Sternocleidomastoid (tissue), 1 donor: ENCODE results near the gene SP7.

- PRO-cap: no peak
These were observed 3.2 kb downstream of the KRT8 start for GRCh38 chr12:52901374-52902323.

DNA sequence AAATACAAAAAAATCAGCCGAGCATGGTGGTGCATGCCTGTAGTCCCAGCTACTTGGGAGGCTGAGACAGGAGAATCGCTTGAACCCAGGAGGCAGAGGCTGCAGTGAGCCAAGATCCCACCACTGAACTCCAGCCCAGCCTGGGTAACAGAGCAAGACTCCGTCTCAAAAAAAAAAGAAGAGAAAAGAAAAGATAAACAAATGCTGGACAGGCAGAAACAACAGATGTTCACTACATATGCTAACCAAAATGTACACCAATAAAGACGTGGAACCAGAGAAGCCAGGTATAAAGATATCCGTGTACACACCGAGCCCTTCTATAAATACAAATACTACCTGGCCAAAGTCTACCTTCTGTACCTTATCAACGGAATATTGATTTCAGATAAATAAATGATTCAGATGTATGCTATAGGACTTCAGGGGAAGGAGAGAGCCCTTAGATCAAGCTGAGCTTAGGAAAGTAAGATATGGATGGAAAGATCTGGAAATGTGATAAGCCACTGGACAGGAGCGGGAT lies 10.7 kb upstream of the KRT8 start:
- PRO-cap: no peak

DNA sequence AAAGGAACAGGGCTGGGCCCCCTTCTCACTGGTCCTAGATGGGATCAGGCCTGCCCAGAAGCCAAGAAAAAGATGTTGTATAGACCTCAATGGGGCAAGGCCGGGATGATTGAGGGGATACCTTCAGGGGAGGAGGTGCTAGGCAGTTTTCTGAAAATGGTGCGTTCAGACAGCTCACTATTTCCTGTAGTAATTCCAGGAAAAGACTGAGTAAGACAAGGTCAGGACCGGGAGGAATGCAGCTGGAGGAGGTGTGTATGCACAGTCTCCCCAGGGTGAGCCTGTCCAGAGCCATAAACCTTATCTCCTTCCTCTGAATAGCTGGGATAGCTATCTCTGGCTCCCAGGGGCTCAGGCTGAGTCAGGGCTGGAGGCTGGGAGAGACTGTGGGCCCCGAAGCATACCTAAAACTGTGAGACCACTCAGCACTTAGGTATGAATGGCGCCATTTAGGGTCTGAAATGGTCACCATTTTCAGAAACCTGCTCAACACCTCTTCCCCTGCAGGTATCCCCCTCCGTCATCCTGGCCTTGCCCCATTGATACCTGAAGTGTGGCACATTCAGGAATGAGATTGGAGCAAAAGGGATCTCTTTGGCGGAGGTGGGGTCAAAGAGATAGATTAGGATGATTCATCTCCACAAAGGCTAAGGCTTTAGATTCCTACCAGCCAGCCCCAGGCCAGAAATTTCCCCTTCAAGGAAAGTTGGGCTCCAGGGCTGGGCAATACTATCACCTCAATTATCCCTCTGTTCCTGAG lies 20.3 kb upstream of the KRT8 start:
- PRO-cap: no peak

GRCh38 chr12:52941881-52942435 lies 7.0 kb upstream of the KRT18 start:
- PRO-cap: no peak

- PRO-cap: no peak
These were observed 4.3 kb downstream of the KRT18 start for GRCh38 chr12:52953026-52953841.

- PRO-cap: no peak
These were observed 5.2 kb upstream of the TNS2 start for GRCh38 chr12:53044726-53044980.

- PRO-cap: bidirectional peak, plus-strand start at chr12:53046767, minus-strand start at chr12:53046584; bidirectional peak, plus-strand start at chr12:53047004, minus-strand start at chr12:53047063; bidirectional peak, plus-strand start at chr12:53047205, minus-strand start at chr12:53047252; bidirectional peak, plus-strand start at chr12:53047504, minus-strand start at chr12:53047571
These were observed 3.0 kb upstream of the TNS2 start for GRCh38 chr12:53046648-53047533.

DNA sequence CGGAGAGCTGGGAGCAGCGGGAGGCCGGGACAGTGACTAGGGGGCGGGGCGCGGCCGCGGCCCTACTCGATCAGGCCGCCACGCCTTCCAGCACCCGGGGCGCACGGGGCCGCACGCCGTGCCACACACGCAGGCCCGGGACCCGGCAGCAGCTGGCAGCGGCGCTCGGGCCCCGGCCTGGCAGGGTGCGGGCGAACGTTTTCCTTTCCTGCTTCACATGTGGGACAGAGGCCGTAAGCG lies 2.4 kb upstream of the TNS2 start:
- PRO-cap: bidirectional peak, plus-strand start outside the sequence, minus-strand start at position 38 of the sequence

DNA sequence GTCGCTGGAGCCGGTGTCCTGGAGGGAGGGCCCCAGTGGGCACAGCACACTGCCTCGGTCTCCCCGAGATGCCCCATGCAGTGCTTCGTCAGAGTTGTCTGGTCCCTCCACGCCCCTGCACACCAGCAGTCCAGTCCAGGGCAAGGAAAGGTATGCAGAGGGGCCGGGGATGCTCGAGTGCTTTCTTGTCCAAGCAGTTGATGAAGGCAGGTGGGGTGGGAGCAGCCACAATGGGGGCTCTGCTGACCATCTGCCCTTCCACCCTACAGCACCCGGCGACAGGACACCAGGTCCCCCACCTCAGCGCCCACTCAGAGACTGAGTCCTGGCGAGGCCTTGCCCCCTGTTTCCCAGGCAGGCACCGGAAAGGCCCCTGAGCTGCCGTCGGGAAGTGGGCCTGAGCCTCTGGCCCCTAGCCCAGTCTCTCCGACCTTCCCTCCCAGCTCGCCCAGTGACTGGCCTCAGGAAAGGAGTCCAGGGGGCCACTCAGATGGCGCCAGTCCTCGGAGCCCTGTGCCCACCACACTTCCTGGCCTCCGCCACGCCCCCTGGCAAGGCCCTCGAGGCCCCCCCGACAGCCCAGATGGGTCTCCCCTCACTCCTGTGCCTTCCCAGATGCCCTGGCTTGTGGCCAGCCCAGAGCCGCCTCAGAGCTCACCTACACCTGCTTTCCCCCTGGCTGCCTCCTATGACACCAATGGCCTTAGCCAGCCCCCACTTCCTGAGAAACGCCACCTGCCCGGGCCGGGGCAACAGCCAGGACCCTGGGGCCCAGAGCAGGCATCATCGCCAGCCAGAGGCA lies 10.7 kb downstream of the TNS2 start:
- PRO-cap: no peak

- PRO-cap: no peak
These were observed 5.3 kb downstream of the SPRYD3 start for GRCh38 chr12:53073866-53074402.

DNA sequence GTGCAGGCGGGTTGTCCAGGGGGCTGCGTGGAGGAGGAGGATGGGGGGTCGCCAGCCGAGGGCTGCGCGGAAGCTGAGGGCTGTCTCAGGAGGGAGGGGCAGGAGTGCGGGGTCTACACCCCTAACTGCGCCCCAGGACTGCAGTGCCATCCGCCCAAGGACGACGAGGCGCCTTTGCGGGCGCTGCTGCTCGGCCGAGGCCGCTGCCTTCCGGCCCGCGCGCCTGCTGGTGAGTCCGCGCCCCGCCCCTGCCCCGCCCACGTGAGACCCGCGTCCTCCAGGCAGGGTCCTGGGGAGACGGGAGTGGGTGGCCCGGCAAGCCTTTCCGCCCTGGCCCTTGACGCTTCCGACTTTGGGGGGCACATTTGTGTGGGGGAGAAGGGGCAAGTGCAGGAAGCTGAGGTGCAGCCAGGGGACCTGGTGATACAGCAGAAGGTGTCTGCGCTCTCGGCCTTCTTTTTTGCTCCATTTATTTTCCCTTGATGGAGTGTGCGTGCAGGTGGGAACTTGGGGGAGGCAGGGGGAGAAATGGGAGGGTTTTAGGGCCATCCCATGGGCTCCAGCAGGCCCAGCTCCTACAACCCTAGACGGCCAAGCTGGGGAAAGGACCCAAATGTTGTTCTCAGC lies 469 bp downstream of the IGFBP6 start:
- PRO-cap: bidirectional peak, plus-strand start at position 280 of the sequence, minus-strand start at position 199 of the sequence

- PRO-cap: no peak
These were observed 6.9 kb upstream of the ZNF740 start for GRCh38 chr12:53173520-53174069.

DNA sequence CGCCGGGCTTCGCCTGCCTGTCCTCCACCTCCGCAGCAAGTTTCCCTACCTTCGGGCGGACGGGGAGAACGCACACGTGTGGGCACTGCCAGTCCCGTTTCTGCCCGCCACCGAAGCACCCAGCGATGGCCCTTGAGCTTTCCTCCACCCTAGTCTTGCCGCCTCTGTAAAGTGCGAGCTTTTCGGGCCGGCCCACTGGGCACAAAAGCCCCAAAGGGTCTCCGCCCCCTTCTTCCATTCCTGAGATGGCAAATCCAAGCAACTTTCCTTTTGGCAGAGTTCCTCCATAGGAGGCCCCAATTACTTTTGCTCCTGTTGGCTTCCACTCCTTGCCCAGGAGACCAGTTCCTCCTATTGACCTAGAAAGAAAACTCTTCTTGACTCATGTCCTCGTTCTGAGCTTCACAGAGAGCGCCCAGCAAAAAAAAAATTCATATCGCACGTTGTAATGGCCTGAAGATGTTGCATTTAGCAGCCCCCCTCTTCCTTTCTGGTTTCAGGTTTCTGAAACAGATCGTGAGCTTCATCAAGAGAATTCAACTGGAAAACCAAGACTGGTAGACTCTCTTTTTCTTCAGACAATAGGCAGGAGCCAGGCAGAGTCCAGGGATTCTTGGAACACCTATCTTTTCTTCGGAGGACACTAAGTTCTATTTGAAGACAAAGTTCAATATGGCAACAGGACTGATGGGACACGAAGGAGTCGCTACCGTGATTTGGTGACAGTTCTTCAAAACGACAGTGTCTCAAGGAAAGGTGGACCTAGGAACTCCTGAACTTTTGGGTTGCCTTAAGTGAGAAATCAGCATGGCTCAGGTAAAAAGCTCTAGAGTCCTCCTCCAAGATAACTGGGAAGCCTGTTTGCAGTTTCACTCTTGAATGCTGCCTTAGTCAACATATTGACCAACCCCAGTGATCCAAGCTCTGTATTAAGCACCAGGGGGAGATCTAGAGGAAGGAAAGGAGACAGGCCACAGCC lies 741 bp upstream of the CSAD start:
- PRO-cap: no peak

- PRO-cap: no peak
These were observed 11.9 kb upstream of the CSAD start for GRCh38 chr12:53192208-53193352.

DNA sequence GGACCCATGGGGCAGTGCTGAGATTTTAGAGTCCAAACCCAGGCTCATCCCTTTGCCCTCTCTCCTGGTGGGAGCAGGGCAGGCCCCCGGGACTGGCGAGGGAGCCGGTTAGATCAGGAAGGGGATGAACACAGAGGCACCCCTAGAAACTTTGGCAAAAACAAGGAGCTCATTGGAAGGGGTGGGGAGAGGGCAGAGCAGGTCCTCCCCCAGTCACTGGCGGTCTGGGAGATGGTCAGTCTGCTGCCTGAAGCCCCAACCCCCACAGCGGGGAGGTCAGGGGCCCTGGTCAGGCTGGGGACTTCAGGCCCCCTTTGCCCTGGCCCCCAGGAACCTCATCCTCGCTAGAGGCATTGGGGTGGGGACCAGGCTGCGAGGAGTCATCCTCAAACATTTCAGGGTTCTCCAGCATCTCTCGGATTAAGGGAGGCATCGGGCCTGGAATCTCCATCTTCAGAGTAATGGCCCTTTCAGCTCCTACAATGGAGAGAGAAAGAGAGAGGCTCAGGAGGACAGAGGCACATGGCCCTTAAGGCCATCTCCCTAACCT lies 4.4 kb upstream of the ITGB7 start:
- PRO-cap: no peak

DNA sequence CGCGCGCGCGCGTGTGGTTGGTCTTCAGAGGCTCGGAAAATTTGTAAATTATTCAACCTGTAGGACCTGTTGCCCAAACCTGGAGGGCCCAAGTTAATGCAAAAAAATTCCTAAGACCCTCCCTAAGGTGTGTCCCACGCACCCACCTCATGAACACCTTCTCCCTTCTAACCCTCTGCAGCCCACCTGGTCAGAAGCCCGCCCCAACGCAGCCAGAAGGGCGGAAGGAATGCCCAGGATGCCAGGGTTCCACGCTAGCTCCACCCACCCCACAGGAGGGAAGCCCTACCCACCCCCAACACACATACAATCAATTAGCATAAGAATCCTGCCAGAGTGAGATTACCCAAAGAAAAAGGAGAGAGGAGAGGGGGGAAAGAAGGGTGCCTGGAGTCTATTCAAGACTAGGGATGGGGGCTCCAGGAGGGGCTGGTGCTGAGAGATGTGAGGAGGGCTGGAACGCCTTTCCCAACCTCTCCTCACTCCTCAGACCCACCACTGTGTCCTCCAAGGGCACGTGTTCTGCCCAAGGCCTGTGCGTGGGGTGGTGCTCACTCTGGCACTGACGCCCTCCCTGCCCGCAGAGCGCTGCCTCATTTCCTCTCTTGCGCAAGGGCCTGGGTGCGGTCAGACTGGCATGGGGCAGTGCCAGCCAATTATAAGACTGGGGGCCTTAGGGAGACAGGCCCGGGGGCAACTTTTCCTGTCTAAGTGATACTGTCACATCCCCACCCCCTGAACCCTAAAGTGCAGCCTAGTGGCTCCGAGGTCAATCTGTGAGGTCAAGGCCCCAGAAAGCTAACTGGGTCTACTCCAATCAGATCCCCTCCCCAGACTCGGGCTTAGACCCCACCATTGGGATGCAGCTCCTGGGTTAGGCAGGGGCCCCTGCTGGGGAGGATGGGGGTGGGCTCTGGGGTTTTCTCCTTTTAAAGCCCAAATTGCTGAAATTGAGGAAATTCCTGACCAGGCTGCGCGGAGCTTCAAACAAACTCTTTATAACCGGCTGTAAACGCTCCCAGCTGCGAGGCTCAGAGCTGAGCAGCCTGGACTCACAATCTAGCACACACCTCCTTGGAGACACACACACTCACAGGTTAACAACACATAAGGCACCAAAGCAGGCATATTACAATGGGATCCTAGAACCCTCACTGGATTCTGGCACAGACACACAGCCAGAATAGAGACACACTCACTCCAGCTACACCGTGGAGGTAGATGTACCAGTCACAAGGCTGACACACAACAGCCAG lies 10.2 kb upstream of the ITGB7 start:
- PRO-cap: no peak

DNA sequence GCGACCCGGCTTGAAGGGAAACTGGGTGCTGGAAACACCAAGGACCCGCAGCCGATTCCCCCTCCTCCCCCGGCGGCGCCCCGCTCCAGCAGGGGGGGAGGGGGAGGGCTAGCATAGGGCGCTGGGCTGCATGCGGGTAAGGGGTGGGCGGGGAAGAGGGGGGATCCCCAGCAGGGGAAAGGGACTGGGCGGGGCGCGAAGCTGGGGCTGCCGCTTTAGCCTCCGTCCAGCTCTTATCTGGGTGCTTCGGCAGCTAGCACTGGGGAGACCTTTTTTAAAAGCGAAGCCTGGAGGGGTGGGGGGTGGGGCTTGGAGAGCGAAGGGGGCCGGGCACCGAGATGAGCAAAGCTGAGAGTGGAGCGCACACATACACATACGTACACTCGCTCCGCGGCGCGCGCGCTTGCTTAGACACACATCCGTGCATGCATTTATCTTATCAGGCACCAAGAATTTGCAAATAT lies 11.9 kb downstream of the RARG start:
- PRO-cap: bidirectional peak, plus-strand start at position 372 of the sequence, minus-strand start at position 239 of the sequence

GRCh38 chr12:53220566-53220792 lies 11.5 kb downstream of the RARG start:
- PRO-cap: no peak

- PRO-cap: no peak
These were observed 9.7 kb downstream of the RARG start for GRCh38 chr12:53222312-53222610.

DNA sequence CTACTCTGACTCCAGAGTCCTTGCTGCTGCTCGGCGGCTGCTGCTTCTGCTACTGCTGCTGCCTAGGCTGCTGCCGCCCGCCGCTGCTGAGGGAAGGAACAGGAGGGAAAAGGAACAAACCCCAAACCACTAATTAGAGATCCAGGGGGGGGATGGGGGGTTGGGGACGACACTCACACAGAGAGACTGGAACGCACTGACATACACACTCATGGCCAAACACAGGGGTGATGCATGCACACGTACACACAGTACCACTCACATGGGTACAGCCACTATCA lies at the start of gene SP7:
Gene SP7, minus strand, starts transcription at position 54 of the 281 bp plus-strand sequence.
- PRO-cap: no peak